A172 (cell line): ENCODE measurements around the genes NUDT2, CCL19 and SIT1.

DNA sequence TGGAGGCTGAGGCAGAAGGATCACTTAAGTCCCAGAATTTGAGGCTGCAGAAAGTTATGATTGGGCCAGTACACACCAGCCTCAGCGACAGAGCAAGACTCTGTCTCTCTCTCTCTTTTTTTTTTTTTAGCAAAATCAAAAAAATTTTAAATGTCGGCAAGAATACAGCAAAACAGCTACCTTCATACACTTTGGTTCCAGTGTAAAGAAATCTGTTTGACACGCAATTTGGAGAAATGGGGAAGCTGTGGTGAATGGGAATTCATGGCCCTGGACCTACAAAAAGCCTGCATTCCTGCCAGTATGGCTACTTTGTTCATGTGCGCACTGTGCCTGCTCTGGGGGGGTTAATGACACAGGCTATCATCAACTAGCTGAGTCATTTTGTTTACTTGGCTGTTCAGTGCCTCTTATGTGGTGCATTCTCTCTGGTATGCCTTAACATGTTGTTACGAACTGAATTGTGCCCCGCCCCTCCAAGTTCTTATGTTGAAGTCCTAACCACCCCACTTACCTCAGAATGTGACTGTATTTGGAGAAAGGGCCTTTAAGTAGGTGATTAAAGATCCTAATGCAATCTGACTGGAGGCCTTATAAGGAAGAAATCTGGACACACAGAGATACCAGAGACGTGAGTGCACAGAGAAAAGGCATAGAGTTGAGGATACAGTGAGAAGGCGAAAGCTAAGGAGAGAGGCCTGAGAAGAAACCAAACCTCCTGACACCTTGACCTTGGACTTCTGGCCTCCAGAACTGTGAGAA lies 20.5 kb upstream of the UBAP1 start:
- RAMPAGE, long total RNA = no peak

DNA sequence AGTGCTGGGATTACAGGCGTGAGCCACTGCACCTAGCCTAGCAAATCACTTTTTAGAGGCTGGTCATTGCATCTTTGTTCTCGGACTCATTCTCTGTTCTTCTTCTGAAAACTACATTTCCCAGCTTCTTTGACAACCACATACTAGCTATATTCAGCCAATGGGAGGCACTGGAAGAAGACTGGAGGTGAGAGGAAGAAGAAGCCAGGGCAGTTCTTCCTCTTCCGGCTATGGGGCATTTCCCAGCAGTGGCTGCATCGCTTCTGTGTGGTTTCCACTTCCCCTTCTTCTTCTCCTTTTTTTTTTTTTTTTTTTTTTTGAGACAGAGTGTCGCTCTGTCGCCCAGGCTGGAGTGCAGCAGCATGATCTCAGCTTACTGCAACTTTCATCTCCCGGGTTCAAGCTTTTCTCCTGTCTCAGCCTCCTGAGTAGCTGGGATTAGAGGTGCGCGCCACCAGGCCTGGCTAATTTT lies 7.1 kb upstream of the UBAP1 start:
- RAMPAGE, long total RNA = no peak

DNA sequence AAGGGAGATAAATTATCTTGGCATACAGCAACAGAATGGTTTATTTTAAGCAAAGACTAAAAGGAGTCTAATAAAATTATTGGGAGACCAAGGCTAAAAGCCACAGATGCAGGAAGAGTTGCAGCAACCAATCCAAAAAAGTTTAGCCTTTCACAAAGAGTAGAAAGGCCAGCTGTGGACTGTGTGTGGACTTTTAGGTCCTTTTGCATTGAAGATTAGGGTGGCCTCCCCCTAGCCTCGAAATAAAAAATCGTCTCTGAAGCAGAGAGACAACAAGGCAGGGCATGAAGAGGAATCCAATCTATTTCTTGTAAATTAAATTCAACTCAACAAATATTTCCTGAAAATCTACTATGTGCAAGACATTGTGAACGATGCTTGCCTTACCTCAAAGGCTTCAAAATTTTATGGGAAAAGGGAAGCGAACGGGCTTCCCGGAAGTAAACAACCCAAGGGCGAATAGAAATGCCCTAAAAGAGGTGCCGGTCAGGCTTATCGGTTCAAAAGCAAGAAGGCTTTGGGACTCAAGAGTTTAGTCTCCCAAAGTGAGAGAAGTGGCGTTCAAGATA lies 656 bp downstream of the KIF24 start:
- RAMPAGE, long total RNA = no peak

DNA sequence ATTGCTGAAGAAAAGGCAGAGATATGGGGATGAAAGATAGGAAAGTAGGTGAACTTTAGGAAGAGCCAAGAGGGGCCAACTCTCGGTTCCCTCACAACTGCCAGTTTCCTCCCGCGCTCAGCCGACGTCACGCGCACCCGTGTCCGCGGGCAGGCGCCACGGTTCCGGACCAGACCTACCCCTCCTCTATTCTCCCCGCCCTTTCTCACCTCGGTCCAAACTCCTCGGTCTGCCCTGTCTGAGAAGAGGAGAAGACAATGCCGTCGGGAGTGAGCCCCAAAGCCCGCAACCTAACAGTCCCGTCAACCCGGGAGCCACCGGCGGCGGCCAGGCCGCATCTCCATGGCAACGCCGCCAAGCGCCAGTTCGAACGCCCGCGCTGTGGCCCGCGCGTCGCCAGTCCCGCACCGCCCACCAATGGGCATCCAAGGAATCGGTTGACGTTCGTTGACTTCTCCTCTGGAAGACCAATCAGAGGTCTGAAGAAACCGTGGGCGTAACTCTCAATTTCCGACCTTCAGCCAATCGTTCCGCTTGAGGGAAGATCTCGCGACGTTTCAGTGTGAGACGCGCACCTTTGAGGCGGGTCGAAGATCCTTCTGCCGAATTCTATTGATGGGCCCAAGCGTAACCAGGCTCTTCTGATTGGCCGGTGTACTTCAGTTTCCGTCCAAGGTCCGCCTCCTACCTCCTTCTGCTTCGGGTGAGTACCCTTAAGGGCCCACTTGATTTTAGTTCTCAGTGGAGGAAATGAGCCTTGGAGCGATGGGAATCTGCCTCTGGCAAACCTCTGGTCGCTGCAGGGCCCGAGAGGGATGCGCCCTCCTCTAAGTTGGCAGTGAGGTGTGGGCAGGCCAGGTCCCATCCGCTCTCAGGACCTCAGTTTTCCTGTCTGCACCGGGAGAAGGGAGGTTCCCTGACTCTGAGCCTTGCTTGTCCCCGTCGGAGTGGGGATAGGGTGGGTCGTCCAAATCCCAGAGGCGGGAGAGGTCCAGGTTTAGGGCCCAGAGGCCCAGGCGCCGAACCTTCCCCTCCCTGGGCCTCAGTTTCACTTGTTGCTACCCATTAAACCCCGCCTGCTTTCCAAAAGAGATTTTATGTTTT lies at the start of gene NUDT2:
NUDT2 (plus strand) TSS at position 673 of the 1,104 bp plus-strand sequence.
- RAMPAGE, long total RNA = start-site peak on the plus strand centred at position 679 of the sequence, 36 bp wide, 187 and 369 reads in 2 replicates

DNA sequence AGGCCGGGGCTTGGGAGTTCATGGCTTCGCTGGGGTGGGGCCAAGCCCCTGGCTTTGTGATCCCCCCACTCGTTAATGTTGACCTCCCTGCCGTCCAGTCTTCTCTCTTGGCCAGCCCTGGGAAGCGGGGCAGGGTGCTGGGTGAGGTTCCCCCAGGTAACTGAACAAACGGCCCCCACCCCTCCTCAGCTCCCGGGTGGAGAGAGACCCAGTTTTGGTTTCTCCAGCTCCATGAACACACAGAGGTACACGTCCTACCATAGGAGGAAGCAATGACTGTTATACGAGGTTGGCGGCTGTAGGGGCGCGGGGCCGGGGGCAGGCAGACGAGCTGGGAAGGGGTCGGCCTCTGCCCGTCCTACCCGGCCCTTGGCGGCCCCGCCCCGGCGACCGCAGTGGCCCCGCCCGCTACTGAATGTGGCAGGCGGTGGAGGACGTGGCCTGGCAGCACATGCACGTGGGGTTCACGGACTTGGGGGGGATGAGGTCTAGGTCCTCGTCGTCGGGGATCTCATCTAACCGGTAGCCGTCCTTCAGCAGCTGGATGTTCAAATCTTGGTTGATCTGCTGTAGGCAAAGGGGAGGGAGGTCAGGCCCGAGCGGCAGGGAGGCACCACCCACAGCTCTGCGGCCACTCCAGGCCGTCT lies 3.1 kb upstream of the C9orf24 start:
- RAMPAGE, long total RNA = no peak

DNA sequence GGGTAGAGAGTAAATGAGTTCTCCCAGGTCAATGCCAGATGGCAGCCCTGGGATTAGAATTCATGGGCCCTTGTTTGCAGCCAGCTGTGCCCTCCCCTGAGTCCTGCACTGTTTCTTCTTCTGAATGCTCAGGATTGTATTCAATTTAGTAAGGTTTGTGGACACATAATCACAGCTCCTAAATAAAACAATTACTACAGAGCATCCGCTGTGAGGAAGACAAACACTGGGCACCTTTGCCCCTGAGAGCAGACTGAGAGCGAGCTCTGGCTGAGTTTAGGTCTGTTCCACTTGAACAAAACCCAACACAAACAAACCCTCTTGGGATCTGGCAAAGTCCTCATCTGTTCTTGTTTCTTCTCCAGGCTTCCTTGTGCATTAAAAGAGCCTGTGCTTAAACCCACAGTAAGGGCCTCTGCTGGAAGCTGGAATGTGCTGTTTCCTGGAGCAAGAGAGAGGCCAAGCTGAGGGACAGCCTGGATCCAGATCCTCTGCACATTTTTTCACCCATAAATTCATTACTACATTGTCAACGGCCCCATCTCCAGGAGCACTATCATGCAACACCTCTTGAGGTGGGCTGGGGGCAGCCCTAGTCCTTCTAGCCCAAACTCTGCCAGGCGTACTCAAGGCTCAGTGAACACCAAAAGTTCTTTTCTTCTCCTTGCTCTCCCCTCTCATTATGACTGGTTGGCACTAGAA lies 29.8 kb downstream of the FAM219A start:
- RAMPAGE, long total RNA = no peak

DNA sequence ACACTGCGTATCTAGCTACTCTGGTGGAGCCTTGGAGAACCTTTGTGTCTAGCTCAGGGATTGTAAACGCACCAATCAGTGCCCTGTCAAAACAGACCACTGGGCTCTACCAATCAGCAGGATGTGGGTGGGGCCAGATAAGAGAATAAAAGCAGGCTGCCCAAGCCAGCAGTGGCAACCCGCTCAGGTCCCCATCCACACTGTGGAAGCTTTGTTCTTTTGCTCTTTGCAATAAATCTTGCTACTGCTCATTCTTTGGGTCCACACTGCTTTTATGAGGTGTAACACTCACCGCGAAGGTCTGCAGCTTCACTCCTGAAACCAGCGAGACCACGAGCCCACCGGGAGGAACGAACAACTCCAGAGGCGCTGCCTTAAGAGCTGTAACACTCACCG lies 19.7 kb downstream of the FAM219A start:
- RAMPAGE, long total RNA = no peak

- RAMPAGE, long total RNA = no peak
These were observed 1.8 kb upstream of the RPP25L start for GRCh38 chr9:34613688-34614092.

DNA sequence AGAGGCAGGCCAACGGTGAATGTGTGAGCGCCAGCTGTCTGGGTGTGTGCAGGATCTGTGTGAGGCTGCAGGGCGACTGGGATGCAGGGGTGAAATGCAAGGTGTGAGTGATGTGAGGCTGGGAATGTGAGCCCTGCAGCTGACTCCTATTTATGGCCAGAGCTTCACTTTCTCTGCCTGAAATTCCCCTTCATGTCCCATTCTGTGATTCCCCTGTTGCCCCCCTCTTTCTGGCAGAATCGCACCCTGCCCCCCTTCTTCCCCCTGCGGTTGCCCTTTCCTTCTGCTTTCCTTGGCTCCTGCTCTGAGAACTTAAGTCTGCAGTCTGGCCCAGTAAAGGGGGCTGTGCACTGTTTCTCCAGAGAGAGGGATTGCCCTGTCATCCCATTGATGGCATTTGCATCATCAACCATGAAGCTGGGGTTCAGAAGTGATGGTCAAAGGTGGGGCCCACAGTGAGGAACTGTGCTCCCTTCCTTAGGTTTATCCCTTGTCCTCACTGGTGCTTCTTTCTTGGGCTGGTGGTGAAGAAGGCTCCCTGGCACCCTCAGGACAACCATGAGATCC lies at the start of gene CCL19:
CCL19 (minus strand) TSS at position 126 of the 567 bp plus-strand sequence.
- RAMPAGE, long total RNA = no peak

DNA sequence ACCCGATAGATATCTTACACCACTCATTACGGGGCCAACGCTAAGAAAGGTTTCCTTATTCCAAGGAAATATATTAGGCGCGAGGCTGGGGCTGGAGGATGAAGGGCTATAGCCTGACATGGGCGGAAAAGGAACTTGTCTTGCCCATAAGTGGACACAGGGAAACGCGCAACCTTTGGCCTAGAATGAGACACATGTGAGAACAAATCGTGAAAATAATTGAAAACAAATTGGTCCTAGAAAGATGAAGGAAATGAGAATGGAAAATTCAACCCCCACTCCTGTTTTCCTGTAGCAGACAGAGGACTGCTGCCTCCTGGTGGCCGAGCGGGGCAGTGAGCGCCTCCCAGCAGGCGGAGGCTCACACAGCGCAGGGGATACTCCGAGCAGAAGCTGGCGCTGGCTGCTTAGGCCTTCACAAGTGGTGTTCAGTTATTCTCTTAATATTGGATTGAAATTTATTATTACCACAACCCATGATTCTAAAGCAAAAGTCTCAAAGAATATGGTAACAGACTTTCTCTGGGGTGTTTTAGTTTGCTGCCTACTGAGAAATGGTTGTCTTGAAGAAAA lies 7.9 kb downstream of the CCL21 start:
- RAMPAGE, long total RNA = no peak

DNA sequence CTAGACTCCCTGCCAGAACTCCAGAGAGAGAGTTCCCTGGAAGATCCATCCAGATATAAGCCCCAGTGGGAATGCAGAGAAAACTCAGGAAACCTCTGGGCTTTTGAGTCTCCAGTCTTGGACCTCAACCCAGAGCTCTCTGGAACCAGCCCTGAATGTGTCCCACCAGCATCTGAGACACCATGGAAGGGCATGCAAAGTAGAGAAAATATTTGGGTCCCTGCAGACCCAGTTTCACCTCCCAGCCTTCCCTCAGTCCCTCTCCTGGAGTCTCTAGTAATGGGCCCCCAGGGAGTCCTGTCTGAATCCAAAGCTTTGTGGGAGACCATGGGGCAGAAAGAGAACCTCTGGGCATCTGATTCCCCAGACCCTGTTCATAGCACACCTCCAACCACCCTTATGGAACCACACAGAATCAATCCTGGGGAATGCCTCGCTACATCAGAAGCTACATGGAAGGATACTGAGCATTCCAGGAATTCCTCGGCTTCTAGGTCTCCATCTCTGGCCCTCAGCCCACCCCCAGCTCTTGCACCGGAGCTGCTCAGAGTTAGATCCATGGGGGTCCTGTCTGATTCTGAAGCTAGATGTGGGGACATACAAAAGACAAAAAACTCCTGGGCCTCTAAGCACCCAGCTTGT lies 1.9 kb downstream of the C9orf131 start:
- RAMPAGE, long total RNA = no peak

DNA sequence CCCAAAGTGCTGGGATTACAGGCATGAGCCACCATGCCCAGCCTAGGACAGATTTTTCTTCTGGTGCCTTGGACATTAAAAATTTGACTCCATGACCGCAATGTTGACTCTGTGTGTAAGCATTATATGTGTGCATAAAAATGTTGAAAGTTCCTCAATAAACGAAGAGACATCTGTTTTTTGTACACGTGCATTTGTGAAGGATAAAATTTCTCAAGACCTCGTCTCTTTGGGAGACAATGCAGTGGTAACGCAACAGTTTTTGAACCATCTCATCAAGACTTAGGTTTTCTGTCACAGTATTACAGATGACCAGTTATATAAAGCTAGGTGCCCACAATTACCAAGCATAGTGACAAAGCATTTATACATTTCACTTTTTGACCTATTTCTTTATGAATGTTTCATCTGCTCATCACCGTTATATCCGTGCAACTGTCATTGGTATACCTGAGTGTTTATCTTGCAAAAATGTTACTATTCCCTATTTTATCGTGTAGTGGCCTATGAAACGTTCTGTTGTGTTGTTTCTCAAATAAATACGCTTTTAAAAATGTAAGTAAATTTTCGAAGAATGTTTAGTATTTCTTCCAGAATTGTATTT lies 13.2 kb downstream of the C9orf131 start:
- RAMPAGE, long total RNA = no peak

DNA sequence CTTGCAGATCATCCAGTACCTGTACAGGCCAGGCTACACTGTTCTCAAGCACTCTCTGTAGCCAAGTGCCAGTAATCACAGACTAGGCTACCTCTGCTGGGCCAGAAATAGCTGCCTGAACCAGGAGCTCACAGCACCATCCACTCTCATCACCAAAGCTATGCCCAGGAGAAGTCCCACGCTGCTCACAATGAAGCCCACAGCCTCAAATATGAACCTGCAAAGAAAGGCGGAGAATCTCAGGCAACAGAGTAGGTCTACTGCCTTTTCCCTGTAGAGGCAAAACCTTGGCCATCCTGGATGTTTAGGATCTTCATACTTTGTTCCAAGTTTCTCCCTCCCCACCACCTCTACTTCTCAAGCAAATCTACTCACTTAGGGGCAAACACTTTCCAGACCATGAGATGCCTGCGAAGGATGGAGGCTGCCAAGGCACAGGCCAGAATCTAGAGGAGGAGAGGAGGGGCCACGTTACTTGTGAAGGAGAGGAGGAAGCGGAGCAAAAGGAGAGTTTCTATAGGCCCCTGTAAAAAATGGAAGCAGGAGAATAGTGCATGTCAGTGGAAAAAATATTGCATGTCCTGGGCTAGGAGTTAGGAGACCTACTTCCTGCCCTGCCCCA lies 7.3 kb downstream of the PIGO start:
- RAMPAGE, long total RNA = no peak

DNA sequence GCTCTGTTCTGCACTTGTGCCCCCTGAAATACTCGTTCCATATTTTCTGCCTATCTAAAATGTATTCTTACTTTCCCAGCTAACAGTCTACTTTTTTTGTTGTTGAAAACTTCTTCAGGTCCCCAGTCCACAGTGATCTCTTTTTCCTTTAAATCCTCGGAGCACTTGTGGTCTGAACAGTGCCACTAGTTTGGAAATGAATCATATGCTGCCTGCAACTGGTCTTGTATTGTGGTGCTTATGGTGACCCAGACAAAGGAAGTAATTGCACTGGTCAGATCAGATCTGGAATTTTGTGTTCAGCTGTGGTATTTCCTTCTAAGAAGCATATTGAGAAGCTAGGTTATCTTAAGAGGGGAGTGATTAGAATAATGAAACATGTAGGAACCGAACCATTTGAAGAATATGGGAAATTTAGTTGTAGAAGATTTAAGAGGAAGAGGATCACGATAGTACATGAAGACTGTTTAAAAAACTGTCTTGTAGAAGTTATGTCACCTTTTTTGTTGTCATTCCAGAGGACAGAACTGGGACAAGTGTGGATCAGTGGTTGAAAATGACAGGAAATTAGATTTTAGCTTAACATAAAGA lies 3.0 kb downstream of the UNC13B start:
- RAMPAGE, long total RNA = no peak

- RAMPAGE, long total RNA = no peak
These were observed 13.4 kb downstream of the UNC13B start for GRCh38 chr9:35175118-35175678.

DNA sequence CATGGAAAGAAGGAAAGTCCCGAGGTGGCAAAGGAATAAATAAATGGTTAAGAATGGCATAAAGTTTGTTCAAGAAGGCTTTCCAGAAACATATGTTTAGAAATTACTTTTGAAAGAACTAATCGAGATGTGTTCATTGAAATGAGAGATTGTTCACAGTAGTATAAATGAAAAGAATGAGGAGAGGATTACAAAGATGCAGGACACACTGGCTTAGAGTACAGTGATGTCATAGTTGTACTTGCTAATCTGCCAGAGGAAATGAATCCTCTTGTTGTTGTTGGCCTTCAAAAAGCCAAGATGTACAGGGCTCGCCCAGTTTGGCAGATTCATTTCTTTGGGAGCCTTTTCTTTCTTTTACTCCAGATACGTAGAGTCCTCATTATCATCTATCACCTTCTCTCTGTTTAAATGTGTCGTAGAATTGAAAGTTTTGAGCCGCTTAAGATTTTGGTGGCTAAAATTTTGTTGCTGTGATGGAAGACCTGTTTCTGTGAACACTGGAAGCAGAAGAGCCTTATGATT lies 116.1 kb downstream of the UNC13B start:
- RAMPAGE, long total RNA = no peak

GRCh38 chr9:35310415-35310656 lies 148.5 kb downstream of the UNC13B start:
- RAMPAGE, long total RNA = no peak

DNA sequence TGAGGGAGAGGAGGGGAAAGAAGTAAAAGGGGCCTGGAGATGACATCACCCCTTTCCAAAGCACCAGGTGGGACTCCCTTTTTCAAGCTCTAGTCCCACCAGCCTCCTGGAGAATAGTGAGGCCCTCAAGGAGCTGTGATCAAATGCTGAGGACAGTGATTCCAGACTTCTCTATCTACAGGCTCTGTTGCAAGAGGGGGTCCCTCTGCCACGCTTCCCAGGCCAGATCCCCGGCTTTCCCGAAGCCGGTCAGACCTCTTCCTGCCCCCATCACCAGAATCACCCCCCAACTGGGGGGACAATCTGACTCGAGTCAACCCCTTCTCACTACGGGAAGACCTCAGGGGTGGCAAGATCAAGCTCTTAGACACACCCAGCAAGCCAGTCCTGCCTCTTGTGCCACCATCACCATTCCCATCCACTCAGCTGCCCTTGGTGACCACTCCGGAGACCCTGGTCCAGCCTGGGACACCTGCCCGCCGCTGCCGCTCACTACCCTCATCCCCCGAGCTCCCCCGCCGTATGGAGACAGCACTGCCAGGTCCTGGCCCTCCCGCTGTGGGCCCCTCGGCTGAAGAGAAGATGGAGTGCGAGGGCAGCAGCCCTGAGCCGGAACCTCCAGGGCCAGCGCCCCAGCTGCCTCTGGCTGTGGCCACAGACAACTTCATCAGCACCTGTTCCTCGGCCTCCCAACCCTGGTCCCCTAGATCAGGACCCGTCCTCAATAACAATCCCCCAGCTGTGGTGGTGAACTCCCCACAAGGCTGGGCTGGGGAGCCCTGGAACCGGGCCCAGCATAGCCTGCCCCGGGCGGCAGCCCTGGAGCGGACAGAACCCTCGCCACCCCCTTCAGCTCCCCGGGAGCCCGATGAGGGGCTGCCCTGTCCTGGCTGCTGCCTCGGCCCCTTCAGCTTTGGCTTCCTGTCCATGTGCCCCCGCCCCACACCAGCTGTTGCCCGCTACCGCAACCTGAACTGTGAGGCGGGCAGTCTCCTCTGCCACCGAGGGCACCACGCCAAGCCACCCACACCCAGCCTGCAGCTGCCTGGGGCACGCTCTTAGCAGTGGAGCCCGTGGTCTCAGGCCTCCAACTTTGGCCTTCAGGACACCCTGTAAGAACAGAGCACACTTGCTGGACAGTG lies 4.0 kb downstream of the TESK1 start:
- RAMPAGE, long total RNA = no peak

- RAMPAGE, long total RNA = no peak
These were observed at the start of gene SIT1 for GRCh38 chr9:35650467-35651450. Gene SIT1 (minus strand): TSS chr9:35650931.

DNA sequence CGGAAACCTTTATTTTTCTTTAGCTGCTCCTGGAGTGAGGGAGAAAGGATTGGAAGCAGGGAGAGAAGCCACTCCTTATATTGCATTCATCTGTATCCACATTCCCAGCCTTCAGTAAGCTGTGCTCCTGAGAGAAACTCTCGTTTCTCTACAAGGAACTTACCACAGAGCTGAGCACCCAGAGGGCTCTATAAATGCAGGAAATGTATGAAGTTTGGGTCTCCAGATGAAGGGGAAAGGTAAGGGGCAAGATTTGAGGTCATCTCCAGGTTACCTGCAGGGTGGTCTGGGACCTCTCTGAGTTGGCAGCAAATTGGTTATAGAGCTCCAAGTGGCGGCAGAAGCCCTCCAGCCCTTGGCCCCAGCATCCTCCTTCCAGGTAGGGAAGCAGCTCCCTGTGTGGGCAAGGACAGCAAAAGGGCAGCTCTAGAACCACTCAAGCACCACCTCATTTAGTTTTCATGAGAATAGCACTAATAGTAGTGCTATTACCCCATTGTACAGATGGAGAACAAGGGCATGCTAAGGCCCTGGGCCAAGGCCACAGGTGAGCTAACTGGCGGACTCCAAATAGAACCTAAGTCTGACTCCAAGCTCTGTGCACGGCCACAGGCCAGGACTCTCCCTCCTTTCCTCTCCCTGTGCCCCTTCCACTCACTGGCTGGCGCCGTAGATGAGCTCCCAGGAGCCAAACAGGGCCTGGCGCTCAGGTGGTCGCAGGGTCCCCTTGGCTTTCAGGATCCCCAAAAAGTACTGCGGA lies 717 bp downstream of the ARHGEF39 start:
- RAMPAGE, long total RNA = no peak